Ureter (tissue), 1 donor: ENCODE measurements around a stretch of chr2.

DNA sequence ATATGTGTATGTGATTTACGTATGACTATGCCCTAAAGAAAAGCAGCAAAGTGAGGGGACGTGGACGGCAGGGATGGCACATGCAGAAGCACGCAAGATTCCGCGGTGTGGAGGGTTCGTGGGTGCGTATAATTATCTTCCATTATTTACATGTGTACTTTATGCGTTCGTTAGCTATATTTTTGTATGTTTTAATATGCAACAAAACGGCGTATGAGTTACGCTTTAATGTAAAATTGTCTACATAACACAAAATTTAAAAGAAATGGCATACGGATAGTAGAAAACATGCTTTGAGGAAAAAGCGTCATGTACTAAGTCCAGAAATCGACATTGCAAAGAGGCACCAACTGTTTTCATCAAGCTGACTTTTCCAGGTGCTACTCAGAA lies 543 bp upstream of the NUP35 start:
- PRO-cap, result no peak

GRCh38 chr2:186646475-186646952 lies 47.3 kb upstream of the FAM171B start:
- PRO-cap, result no peak

GRCh38 chr2:186677628-186678451 lies 16.0 kb upstream of the FAM171B start:
- PRO-cap, result no peak

DNA sequence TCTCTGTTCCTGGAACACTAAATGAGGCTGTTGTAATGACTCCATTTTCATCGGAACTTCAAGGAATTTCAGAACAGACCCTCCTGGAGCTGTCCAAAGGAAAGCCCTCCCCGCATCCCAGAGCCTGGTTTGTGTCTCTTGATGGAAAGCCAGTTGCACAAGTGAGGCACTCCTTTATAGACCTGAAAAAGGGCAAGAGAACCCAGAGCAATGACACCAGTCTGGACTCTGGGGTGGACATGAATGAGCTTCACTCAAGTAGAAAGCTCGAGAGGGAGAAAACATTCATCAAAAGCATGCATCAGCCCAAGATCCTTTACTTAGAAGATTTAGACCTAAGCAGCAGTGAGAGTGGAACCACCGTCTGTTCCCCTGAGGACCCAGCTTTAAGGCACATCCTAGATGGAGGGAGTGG lies 68.4 kb downstream of the FAM171B start:
- PRO-cap, result no peak

DNA sequence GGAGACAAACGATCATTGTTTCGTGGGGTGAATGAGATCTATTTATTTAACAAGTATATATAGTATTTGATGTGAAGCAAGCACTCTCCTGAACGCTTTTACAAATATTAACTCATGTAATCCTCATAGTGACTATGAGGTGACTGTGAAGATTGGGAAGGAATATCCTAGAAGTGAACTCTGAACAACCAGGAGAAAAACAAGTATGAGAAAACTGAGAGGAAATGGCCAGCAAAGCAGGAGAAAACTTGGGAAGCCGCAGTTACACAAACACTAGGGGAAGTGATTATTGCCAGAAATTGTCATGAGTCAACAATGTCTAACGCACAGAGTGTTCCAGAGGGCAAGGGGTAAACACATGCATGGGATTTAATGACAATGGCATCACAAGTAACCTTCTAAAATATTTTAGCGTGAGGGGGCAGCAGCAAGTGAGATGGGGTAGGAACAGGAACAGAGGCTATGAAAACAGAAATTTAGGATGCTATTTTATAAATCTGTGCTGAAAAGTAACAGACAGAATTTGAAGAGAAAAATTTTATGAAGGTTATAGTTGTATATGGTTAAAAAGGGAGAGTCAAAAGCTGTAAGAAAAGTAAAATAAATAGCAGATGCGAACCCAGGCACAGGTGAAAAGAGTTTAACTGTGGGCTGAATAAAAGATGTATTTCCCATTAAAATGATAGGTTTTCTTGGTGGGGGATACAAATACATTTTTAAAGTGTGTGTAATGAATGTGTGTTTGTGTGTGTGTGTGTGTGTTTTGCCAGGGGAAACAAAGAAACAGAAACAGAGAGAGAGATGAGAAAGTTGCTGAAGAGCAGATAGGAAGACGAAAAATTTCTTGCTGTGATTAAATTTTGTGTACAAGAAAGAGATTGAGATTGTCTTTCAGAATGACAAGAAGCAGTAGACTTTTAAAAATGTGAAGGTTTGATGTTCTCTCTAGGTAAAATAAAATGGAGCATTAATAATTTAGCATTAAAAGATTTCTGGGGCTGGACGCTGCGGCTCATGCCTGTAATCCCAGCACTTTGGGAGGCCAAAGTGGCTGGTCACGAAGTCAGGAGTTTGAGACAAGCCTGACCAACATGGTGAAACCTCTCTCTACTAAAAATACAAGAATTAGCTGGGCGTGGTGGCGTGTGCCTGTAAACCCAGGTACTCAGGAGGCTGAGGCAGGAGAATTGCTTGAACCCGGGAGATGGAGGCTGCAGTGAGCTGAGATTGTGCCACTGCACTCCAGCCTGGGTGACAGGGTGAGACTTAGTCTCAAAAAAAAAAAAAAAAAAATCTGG lies 12.2 kb downstream of the TFPI start:
- PRO-cap, result no peak

GRCh38 chr2:187548887-187549596 lies 5.2 kb downstream of the TFPI start:
- PRO-cap, result no peak

DNA sequence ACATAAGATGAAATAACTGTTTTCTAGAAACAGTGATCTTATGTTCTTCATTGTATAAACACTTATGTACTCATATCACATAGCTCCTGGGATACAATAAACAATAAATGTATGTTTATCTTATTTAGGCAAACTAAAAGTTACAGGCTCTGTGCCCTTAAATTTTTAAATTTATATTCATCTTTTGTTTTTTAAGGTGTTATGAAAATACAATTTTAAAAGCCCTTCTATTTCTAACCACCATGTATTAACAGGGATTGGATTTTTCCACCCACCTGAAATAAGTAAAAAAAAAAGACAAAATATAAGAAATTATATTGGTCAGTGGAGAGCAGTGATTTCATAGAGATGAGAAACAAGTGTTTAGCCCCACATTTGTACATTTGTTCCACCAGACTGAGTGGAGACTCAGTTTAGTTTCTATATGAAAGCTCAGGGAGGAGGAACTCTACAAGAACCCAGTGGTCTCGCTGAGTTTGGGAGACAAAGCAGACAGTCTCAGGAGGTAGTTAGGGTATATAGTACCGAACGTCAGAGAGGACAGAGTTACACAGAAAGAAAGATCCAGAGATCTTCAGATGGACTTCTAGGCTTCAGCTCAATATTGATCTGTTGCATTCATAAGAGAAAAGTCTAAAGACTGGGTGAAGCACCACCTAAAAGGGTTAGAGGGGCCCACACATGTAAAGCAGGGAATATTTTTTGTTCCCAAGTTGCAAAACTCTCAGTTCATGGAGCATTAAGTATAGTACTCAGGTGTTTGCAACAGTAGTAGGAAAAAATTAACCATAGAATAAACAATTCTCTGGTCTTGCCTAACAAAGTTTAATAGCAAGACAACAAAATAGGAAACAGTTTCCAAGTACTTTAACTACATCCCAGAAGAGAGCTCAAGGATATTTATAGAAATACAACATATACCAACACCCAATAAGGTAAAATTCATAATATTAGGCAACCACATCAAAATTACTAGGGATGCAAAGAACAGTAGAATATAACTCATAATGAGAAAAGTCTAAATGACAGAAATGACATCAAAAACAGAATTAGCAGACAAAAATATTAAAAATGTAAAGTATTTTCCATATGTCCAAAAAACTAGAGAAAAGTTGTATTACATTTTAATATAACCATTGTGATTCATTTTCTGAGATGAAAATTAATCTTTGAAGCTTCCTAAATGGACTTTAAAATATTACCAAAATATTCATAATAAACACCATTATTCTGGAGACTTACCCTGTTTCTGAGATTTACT lies 4.2 kb downstream of the TFPI start:
- PRO-cap, result no peak

DNA sequence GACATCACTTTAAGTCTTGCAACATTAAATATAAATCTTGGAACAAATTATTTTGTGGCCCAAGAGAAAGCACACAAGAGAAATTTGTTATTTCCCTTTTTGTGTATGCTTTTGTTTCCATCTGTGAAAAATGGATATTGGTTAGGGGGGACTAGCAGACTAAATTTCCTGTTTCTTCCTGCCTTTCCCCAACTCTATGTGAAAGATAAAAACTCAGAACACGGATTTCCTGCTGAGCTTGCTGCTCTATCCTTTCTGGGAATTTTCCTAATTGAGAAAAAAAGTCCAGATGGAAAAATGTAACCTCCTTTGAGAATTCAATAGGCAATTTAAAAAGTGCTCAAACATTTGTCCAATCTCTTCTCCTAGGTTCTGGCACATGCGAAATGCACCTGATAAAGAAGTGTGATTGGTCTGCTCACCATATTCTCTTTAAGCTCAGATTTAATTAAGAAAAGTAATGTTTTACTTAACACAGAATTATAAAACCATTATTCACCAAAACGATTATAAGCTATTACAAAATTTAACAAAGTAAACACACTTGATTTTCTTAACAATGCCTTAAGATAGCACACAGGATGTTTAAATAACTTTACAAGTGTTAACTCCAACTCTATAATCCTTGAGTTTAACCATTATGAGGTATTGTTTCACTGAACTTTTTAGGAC lies 21.2 kb upstream of the TFPI start:
- PRO-cap, result no peak

GRCh38 chr2:188293333-188294368 lies 2.0 kb downstream of the GULP1 start:
- PRO-cap, result no peak

GRCh38 chr2:188303044-188304035 lies 11.7 kb downstream of the GULP1 start:
- PRO-cap, result no peak

DNA sequence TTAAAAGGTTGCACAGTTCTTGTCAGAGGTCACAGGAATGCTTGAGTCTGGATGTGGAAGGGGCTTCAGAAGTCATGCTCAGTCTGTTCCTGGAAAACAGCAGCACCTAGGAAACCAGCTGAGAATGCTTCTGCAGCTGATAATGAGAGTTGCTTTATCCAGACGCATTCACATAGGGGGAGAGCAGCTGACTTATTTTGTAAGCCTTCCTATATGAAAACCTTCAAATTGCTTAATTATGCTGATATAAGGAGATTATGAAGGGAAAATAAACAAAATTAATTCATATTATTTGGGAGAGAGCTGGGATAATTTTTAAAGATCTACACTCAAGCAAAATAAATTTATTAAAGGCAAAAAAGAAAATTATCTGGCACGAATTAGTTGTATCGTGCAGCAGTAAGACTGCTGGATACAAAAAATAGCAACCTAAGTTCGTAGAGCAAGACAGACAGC lies 235.6 kb downstream of the GULP1 start:
- PRO-cap, result no peak

DNA sequence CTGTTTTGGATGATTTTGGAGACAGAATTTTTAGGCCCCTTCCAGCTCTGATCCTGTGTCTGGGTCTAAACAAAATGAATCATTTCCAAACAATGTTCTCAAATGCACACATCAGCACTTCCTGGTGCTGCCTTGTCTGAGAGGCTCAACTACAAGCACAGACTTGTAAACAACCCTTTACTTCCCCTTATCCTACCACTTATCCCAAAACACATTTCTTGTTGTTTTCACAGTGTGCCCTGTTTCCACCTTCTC lies 71.3 kb upstream of the COL3A1 start:
- PRO-cap, result no peak

GRCh38 chr2:188979634-188980145 lies 5.5 kb downstream of the COL3A1 start:
- PRO-cap, result no peak

DNA sequence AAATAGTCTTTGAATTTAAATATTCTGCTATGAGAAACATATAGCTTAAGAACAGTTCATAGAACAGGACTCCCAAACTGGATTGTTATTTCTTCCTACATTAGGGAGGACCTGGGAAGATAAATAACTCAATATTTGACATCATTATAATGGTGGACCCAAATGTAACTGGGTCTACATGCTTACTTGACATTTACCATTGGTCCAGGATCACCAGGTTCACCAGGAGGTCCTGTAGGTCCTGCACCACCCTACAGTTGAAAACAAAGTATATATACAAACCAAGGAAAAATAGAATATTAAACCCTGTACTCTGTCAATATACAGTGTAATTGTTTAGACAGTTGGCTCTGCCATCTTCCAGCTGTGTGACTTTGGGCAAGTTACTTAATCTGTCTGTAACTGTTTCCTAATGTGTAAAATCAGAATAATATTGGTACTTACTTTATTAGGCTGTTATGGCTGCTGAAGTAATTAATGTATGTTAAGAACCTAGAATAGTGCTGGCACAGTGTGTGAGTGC lies 94.0 kb downstream of the COL5A2 start:
- PRO-cap, result no peak

GRCh38 chr2:189164866-189165194 lies 14.7 kb downstream of the COL5A2 start:
- PRO-cap, result no peak

DNA sequence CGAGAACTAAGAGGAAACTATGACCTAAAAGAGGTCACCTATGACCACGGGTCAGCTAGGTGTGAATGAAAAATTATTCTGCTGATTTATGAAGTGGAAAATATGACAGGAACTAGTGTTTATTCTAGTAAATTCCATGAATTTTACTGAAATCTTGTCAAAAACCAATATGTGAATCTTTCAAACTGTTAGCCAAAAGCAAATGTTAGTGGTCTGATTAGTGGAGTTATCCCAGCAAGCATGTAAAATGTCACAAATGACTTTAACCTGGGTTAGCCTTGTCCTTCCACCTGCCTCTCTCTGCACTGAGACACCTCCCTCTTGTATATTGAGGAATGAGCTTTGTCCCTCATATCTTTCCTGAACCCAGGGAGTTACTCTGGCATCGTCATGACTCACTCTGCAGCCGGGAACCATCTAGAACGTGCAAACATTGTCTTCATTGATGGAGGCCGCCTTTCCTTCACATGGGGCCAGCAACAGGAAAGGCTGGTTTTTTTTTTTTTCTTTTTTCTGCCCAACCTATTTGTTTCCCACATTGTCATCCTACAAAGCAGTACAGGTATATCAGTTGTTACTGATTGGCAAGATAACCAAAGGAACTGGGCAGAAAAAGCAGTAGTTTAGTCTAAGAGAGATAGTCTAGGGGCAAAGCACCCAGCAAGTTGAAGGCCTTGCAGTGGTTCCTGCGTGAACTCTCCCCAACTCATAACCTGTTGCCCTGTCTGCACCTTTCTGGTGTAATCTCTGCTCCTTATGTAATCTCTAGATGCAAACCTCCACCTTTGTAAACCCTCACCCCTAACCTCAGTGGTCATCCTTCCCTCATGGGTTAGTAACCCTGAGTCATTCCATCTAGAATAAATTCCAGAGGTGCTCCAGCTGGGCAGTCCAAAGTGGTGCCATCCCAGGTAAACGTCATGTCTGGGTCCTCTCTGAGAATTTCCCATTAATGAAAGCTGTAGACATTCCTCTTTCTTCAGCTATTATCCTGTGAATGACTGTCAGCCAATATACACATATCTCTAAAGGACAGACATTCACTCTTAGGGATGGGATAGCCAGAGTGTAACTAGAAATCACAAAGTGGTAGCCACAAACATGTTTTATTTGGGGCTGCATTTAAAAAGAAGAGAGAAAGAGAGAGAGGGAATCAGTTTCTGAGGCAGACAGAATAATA lies 38.3 kb downstream of the SLC40A1 start:
- PRO-cap, result no peak

- PRO-cap, result no peak
Measured at GRCh38 chr2:189612927-189613442, 32.4 kb upstream of the SLC40A1 start.

DNA sequence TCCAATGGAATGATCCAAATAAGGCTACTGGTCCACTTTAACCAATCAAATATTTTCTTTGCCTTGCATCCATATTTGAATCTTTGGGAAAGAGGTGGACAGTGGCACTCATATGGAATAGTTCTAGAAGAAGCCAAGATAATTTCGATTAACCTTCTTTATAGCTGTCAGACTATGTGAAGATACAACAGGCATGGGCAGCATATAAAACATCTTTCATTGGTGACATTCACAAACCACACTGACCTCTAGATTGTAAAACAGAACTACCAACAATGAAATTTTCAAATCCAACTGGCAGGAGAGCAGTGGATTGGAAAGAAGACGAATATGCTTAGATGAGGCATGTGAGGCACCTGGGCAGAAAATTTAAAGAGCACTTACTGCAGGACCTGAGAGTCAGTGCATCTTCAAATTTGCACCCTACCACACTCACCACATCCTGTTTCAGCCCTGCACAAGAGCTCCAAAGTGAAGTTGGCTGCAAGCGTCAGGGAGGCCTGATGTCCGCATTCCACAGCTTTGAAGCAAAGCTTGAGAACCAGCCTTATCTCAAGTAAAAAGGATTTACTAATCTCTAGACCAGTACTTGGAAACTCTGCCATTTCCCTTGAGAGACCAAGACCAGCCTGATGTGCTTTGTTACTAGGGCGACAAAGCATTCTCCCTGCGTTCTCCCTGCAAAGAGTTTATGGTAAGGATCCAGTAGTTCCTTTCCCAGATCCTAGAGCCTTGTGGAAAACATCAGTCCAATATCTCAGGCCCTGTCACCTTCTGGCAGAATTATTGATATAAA lies 3.5 kb upstream of the ASDURF start:
- PRO-cap, result no peak

DNA sequence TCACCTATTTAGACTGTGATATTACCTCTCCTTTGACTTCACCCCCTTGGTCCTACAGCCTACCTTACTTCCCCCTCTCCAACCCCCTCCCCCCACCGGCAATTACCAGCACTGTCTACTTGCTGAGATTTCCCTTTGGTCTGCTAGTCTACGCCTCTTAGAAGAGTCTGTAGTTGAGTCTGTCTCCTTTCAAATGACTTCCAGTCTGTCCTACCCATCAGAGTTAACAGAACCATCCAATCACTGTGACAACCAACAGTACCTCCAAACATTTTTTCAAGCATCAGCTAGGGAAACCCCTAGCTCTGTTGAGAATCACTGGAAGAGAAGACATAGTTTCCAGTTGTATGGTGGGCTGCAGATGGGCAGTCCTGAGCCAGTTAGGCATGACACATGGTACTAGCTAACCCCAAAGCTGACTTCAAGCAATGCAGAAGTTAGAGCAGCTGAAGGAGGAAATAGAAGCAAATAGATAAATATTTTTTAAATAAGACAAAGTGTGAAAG lies 2.9 kb upstream of the ASDURF start:
- PRO-cap, result no peak

DNA sequence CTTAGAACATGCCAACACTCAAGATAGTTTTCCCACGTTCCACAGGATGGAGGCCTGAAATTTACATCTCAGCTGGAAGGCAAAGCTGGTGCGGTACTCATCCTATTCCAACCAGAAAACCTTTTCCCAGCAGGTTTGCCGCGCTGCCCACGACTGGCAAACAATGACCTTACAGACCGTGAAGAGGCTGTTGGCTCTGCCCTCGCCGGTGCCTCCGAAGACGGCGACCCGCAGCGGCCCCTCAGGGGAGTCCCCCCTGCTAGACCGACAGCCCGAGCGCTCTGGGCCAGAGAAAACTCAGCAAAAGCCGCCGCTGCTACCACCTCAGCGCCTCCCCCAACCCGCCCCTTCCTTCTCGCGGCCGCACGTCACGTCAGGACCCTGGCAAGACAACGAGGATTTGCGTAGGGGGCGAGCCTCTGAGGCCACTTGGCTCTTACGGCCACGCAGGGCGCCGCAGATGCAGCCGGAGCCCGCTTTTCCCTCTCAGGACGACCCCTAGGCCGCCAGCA lies 381 bp downstream of the ORMDL1 start:
- PRO-cap, result bidirectional peak, plus-strand start at position 395 of the sequence, minus-strand start at position 283 of the sequence